ENCODE results near the genes PLEKHA6, NUAK2, LEMD1 and CDK18.

- PRO-cap, result no peak
Observed at GRCh38 chr1:204041813-204042169, 31.1 kb upstream of the SOX13 start.

DNA sequence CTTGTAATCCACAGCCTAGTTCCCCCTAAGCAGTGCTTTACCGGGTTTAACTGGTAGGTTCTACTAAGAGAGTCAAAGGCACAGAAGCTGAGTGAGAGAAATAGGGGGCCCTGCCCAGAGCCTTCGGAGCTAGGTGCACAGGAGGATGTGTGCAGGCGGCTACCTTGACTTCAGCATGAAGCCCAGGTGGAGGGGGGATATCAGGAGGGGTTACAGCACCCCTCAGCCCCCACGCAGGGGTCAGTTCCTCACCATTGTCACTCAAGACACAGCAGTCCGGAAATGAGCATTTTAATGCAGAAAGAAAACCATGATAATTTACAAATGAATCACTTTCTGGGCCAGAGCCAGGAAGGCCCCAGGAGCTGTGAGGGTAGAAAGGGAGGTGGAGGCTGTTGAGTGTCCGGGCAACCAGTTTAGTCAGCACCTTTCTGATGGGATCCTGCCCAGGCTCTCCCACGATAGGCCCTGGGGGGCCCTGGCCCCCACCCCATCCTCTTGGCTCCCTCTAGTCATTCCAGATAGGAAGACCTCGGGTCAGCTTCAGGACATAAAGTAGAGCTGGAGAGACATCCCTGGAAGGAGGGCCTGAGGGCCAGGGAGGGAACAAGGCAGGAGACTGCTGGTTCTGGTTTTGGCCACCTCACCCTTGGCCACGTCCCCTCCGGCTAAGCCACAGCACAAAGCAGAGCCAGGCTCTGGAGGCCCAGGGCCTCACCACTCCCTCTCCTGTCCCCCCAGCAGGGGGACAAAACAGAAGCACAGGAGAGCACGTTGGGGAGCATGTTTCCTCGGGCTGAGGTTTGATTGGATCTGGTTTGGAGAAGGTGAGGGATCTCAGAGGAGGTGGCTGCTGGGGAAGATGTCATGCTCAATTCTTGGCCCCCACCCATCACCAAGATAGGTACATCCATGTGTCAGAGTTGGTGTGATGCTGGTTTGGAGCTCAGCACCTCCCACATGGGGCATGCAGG is 20.8 kb downstream of the ETNK2 start:
- PRO-cap, result no peak

DNA sequence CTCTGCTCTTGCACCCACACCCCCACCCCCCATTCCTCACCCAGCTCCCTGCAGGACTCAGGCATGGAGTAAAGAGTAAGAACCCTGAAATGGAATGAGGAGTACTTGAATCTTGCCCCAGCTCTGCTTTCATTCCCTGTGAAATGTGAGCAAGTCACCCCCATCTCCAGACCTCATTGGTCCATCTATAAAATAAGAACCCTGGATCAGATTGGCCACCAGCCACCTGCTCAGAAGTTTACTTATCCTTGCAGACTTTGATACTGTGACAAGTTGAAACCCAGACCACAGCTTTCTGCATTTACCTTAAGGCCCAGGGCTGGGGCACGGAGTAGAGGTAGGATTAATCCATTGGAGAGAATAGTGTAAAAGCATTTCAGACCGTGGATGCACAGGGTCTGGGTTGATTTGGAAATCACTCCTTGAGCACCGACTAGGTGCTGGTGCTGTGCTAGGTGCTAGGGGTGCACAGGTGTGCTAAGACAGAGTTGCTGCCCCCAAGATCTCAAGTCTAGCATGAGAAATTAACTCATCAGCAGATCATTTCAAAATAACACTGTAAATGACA is 2.1 kb downstream of the KISS1 start:
- PRO-cap, result no peak

- PRO-cap, result no peak
Observed at GRCh38 chr1:204255774-204256278, 42.0 kb upstream of the GOLT1A start.

GRCh38 chr1:204341219-204341784 is 18.4 kb downstream of the PLEKHA6 start:
- PRO-cap, result no peak

DNA sequence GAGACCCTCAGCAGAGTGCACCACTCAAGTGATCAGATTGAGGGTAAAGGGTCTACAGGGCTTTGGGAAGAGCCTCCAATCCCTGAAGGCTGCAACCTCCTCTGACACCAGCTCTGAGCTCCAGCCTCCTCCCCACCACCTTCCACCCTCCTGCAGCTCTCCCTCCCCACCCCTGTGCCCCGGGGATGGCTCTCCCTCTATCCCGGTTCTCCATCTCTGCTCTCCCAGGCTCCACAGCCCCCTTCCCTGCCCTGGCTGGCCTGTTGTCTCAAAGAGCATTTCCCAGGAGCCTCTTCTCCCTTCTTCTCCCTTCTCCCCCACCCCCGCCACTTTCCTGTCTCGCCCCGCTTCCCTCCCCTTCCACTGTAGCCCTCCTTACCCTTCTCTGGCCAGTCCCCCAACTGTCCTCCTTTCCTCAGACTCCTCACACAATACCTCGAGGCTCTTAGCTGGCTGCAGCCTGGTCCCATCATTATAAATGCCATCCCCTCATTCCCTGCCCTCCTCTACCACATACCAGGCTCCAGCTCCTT is 1.1 kb downstream of the PLEKHA6 start:
- PRO-cap, result no peak

- PRO-cap, result no peak
Observed at GRCh38 chr1:204359453-204360186, at the start of gene PLEKHA6. TSS of gene PLEKHA6 (minus strand) at chr1:204359929.

DNA sequence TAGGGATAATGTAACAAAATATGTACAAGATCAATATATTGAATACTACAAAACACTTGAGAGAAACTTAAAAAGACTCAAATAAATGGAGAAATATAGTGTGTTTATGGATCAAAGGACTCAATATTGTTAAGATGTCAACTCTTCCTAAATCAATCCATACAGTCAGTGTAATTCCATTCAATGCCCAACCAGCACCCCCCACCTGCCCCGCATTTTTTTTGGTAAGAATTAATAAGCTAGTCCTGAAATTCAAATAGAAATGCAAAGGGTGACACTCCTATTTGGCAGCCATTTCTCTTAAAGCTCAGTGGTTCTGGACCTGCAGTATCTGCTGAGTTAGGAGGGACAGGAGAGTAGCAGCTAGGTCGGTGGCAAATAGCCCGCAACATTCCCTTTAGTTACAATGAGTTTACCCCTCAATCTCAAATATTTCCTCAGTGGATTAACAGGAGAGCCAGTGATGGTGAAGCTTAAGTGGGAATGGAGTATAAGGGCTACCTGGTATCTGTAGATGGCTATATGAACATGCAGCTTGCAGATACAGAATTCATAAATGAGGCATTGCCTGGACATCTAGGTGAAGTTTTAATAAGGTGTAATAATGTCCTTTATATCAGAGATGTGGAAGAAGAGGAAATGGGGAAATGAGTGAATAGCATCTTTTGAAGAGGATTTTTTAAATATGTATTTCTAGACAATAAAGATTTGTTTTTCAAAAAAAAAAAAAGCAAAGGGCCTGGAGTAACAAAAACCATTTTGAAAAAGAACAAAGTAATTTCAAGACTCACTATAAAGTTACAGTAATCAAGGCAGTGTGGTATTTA is 17.3 kb downstream of the PPP1R15B start:
- PRO-cap, result no peak

- PRO-cap, result bidirectional peak, plus-strand start at chr1:204451976, minus-strand start at chr1:204451803
Observed at GRCh38 chr1:204451615-204452176, 40.1 kb upstream of the PPP1R15B start.

- PRO-cap, result no peak
Observed at GRCh38 chr1:204461269-204461959, 33.2 kb downstream of the PIK3C2B start.

- PRO-cap, result no peak
Observed at GRCh38 chr1:204465166-204466225, 29.1 kb downstream of the PIK3C2B start.

- PRO-cap, result no peak
Observed at GRCh38 chr1:204807139-204807442, 21.4 kb upstream of the NFASC start.

- PRO-cap, result no peak
Observed at GRCh38 chr1:204959161-204959610, 83.8 kb upstream of the CNTN2 start.

DNA sequence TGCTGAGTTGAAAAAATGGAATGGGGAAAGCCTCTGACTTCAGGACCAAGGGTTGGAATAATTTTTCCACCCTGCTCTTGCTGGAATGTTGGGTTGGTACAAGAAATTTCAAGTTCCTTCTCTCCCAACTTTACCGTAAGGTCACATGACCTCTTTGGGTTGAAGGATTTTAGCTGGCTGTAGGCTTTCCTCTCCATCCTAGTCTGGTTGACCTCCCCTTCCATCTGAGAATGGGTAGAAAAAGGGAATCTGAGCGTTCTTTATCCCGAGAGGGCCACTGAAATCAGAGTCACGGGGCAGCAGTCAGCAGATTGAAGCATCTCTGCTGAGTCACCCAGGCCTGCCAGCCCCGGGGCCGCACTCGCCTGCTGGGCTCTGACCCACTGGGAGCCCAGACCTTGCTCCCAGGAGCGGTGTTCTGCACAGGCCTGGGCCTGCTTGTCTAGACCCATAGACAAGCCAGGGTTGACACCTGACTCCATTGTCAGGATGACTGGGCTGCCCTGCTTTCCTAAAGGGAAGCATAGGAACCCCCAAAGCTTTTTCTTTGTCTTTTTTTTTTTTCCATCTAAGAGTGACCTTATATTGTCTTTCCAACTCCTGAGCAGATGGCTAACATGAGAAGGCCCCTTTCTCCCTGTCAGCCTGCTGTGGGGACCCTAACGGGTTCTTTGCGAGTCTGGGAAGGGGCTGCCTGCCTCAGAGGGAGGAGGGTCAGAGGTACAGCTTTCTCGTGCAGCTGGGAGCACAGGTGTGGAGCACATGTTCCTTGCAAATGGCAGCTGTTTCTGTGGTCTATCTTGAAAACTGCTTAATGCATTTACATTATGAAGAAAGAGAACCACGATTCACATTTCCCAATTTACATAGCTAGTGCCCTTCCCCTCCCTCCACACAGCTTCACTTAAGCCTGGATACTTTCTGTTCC is 31.2 kb downstream of the TMCC2 start:
- PRO-cap, result no peak

DNA sequence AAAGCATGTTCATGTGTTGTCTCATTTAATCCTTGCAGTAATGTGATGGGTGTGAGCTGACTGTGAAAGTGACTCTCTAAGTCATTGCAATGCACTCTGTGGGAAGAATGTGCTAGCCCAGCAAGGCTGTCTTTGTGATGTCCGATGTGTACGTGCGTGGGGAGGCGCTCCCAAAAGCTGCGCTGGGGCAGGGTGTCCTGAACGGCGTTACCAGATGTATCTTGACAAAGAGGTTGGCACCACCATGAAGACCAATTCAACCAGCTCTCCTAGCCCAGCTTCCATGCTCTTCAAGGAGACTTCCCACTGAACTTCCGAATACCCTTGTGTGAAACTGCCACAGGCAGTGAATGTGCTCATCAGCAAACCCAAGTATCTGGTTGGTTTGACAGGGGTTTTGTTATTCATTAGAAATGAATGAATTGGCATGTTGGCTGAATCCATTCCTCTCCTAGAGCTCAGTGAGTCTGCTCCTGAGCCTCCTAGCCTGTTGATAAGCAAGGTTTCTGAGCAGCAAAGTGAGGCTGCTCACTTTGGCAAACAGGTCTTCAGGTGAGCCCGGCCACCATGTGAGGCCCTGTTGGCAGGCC is 28.0 kb downstream of the NUAK2 start:
- PRO-cap, result no peak

DNA sequence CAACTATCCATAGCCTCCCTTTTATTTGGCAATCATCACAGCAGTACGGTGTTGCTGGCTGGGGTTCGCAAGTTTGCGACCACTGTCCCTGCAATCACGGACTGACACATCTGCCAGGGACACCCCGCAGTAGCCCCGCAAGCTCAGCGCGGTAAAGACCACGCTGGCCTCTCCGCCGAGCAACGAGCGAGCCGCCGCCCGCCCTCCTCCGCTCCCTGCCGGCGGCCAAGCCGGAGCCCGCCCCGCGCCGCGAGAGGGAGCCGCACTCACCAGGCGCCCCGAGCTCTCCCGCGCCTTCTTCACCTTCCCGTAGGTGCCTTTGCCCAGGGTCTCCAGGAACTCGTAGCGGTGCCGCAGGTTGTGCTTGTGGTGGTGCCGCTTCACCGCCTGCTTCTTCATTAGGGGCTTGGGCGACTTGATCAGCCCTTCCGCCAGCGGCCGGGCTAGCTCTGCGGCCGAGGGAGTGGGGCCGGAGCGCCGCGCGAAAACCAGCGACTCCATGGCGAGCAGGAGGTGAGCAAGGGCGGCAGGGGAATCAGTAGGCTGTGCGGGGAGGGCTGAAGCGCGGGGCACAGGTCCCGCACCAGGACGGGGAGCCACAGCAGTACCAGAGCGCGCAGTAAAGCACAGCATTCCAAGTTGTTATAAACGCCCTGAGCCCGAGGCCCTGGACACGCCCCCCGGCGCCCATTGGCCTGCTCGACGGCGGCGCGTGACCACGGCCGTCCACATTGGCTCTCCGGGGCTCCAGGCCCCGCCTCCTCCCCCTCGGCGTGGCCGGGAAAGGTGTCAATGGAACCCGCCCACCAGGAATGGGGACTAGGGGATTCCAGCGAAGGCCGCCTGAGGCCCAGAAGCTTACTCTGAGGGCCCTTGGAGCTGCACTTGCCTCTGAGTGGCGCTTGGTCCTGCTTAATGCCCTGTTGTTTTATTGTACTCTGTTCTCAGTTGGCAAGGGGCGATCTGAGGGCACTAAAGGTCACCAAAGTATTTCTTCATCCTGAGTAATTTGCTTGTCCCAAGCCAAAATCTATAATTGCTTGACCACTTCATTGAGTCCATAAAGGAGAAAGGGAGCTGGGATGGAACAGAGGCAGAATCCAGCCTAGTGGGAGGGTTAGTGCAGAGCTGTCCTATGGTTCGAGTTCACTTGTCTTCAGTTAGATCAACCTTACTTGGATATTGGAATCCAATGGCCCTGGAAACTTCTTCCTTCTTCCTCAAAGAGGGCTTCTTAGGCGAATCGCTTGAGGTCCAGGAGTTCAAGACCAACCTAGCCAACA is at the start of gene NUAK2:
NUAK2 (minus strand) TSS at position 618 of the 1,283 bp plus-strand sequence.
- PRO-cap, result bidirectional peak, plus-strand start at position 822 of the sequence, minus-strand start at position 618 of the sequence

DNA sequence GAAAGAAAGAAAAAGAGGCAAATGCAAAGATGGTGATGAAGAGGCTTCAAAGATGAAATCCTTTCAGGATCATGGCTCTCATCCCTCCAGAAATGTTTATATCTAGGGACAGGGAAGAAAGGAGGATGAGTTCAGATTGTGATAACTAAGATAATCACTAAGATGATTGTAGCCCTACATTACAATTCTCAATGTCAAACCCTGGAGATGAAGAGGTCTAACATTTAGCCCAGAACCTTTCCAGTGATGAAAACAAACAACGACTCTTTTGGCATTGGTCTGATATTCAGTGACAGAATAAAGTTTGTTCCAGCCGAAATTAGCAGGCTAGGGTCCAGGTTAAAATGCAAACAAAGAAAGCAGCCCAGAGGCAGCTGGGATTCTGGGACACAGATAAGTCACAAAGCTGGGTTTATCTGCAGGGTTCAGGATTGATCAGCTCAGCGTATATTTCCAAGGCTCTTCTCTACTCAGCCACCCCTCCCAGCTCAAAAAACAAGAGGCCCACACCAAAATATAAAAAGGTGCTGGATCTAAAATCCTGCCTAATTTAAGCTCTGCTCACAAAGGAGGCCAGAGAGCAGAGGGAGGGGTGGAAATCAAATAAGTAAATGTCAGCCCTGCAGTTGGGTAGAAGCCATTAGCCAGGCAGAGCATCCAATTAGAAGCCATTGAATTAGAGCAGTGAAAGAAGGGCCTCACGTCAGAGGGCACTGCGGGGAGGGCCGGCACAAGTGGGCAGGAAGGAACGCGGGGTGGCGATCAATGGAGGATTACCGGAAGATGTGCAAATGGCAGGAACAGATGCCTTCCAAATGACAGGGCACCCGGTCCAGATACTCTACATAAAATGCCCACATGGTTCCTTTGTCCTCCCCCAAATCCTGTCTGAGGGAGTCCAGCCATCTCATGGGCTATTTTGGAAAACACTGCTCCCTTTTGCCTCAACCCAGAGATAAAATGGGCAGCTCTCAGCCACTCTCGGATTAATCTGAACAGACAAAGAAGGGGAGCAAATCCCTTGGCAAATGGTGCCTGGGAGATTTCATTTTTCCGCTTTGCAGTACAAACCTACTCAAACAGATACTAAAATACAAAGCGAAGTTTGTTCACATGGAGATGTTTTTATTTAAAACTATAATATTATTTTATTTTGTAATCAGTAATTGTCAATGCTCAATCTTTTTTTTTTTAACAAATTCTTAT is 3.3 kb upstream of the KLHDC8A start:
- PRO-cap, result no peak

DNA sequence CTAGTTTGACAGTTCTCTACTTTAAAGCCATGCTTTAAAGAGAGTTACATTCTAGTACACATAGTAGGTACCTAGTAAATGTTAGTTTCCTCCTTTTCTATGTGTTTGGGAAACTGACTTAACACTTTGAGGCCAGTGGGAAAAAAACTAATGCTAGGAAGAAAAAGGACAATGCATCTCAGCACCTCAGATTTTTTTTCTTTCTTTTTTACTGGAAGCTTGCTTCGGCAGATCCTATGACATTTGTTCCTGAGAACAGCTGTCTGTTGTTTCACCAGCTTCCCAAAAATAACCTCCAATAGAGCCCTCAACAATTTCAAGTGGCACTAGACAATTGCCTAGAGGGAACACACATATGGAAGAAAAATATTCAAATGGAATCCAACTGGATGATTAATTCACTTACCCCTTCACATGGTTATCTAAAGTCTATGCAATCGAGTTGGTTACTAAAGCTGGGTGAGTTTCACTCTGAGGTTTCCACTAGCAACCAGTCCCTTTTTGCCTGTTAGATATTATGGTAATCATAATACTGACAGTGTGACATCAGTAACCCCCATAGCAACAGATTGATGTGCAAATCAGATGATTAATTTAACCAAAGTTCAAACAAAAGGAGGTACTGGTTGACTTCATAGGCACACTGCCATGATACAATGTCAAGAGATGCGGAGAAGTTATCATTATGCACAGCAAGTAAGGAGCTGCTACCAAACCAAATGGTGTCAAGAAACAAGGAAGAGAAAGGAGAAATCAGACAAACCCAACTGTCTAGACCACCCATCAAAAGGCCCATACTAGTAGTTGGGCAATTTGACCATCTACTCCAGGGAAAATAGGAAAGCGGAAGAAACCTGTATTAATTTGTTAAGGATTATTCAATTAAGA is at the start of gene LEMD1:
LEMD1 (minus strand) TSS at position 473 of the 888 bp plus-strand sequence.
- PRO-cap, result no peak

DNA sequence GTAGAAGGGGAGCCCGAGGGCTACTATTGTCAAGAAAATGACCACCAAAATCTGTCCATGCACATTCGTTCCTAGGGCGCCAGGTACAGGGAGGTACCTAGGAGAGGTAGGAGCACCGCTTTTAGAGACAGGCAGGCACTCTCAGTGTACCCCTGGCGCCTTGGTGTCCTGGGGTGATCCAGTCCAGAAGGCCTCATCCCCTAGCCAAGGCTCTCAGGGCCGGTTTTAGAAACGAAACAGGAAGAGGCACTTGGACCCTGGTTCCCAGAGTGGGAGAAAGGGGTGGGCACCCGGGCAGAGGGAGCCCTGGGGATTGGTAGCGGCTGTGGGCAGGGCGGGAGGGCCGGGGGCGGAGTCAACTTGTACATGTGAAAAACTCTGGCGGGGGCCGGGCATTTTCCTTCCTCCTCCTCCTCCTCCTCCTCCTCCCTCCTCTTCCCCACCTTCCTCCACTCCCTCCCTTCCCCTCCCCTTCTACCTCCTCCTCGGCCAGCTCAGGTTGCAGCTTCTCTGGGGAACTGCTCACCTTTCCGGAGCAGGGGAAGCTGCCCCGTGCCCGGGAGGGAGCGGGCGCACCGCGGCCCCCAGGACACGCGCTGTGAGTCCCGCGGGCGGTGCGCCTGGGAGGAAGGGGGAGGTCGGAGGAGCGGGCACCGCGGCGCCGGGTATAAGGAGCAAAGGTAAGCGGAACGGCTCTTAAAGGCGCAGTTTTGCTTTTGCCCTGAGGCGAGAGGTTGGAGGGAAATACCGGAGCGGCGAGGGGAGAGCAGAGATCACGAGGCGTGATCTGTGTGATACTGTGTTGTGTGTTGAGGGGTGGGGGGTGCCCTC is at the start of gene CDK18:
CDK18 (plus strand) TSS at position 471 of the 831 bp plus-strand sequence.
- PRO-cap, result bidirectional peak, plus-strand start at position 497 of the sequence, minus-strand start at position 227 of the sequence

- PRO-cap, result no peak
Observed at GRCh38 chr1:205629771-205630032, 2.1 kb downstream of the ELK4 start.

All from colonic mucosa (tissue), 1 donor.